CD14-positive monocyte (primary cell): ENCODE measurements around the genes POLR3B, RIC8B and CRY1.

- CAGE, long polyA plus RNA = no peak
Measured at GRCh38 chr12:104909705-104910170, 48.4 kb downstream of the SLC41A2 start.

- CAGE, long polyA plus RNA = no peak
Measured at GRCh38 chr12:104957109-104957696, 887 bp downstream of the SLC41A2 start.

- CAGE, long polyA plus RNA = no peak
Measured at GRCh38 chr12:105176771-105177300, 59.1 kb downstream of the APPL2 start.

DNA sequence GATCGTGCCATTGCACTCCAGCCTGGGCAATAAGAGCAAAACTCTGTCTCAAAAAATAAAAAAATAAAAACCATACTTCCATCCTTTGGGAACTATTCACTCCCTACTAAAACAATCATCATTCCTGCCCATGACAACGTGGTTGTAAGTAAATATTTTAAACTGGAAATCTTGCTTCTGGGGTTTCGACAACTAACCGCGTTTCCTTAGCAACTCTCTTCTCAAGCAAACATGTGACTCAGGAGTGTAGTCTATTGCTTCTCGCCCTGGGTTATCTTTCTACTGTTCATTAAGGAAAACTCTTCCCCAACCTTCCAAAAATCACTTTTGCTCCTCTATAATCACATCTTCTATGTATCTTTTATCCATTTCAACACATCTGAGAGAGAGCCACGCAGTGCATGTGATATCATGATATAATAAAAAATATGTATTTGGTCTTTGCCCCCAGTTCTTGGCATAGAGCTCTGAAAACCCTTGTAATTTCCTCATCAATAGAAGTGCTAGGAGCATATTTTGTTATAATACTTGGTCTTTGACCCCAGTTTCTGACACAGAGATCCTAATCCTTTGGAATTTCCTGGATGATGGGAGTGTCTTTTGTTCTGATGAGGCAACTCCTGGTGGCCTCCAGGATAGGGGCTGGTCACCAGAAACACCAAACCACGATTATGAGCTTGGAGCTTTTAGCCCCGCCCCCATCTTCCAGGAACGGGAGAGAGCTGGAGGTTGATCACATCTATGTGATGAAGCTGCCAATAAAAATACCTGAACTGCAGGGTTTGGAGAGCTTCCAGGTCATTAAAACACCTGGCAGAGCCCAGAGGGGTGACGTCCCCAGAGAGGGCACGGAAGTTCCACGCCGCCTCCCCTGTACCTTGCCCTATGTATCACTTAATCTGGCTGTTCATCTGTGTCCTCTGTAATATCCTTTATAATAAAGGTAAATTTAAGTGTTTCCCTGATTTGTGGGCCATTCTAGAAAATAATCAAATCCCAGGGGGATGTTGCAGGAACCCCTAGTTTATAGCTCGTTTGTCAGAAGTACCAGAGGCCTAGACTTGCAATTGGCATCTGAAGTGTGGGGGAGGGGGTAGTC is 21.5 kb downstream of the APPL2 start:
- CAGE, long polyA plus RNA = no peak

DNA sequence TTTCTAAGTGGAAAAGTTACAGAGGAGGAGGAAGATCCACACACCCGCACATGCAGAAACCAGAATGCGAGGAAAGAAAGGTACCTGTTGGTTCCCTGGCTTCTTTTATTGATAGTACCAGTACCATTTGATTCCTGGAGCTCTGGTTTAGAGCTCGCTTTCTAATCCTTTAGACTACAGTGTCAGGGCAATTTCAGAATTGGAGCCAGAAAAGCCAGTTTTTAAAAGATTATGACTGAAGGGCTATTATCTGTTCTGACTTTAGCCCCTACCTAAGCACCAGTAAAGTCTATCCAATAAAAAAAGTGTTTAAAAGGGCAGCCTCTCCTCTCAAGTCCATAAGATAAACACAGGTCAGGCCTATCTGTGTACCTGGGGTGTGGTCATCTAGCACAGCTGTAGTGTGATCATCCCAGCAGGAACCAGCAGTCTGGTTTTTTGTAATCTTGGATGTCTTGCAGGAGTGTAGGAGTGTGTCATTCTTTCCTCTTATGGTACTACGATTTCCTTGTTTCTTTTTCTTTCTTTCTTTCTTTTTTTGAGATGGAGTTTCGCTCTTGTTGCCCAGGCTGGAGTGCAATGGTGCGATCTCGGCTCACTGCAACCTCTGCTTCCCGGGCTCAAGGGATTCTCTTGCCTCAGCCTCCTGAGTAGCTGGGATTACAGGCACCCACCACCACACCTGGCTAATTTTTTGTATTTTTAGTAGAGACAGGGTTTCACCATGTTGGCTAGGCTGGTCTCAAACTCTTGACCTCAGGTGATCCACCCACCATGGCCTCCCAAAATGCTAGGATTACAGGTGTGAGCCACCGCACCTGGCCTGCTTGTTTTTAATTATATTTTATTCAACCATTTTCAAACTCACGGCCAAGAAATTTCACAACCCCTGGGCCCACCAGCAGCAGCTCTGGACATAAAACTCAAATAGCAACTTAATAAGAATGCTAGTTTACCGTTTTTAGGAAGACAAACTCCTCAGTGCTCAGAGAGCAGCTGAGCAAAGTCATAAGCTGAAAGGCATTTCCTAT is 6.4 kb downstream of the APPL2 start:
- CAGE, long polyA plus RNA = no peak

- CAGE, long polyA plus RNA = no peak
Measured at GRCh38 chr12:105466500-105467197, 136.2 kb downstream of the C12orf75 start.

DNA sequence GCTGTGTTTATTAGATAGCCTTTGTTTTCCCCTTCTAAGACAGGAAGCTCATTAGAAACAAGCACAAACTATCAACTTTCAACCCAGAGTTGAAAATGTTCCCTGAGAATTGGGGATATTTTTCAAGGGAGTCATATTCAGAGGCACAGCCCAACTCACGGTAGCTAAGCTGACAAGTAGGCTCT is 155.1 kb downstream of the C12orf75 start:
- CAGE, long polyA plus RNA = no peak

DNA sequence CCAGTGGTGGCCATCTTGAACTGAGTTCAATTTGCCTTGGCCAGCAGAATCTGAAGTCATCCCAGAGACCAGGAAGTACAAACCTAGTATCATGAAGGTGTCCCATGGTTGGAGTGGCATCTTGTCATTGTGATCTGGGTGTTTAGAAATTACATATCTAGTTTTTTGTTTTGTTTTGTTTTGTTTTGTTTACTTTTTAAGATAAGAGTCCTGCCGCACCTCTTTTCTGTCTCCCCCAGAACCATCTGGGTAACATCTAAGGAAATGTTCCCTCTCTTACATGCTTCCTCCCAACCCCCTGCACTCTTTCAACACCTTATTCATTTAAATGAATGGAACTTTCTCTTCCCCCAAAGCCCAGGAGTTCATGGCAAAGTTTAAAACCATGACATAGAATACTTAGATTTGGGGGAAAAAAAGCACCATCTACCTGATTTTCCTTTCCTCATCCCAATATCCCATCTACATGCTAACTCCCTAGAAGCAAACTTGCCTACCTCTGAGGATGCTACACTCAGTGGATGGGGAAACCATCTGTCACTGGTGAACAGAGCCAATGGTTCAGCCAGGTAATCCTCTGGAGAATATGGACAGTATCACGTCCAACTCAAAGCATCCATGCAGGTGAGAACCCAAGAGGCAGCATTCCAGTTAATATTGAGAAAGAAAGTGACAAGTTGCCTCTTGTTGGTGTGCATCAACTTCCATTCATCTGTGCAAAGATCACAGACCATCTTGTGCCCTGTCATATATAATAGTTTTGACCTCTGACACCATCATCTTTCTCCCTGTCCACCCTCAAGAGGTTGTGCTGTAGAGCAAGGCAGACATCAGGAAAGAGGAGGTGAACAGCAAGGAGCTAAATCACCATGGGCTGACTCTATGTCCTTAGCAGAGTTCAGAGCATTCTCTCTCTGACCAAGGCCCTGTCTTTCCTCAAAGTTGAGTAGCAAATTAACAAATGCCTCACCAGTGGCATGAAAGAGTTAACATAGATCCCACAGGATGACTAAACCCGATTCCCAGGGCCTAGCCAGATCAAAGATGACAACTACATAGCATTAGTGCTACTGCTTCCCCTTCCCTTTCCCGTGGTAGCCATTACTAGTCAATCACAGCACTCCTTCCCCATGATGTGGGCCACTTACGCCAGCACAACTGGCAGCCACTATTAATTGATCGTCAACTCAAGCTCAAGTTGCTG is 73.2 kb downstream of the NUAK1 start:
- CAGE, long polyA plus RNA = no peak

DNA sequence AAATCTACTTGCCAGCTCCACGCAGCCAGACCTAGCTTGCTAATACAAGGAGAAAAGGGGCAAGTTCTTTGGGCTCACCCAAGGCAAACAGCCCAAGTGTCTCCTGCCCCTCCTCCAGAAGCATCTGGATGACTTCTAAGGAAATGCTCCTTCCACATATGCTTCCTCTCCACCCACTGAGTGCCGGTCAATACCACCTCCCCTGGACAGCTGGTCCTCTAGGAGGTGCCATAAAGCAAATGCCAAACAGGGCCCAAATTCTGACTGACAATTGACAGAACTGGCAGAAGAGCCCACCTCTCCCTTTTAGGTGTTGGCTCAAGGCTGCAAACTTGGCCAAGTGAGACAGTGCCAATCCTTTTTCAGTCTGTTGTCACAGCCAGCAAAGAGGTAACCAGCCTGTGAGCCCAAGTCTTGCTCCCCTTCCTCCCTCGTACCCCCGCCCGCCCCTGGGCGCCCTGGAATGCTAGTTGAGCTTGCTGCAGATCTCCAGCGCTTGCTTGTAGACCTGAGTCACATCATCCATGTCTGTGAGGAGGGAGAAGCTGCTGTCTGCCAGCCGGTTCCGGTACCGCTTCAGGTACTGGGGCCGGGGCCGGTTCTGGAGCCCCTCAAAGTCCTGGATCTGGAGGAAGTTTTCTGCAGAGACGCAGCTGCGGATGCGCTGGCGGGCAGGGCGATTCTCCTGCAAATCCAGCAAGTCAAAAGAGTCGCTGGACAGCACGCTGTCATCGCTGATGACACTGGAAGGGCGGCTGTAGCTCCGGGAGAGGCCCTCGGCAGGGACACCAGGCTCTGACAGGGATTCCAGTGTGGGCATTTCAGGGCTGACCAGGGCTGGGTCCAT is 72.2 kb downstream of the NUAK1 start:
- CAGE, long polyA plus RNA = no peak

GRCh38 chr12:106078533-106079155 is 60.1 kb downstream of the NUAK1 start:
- CAGE, long polyA plus RNA = no peak

DNA sequence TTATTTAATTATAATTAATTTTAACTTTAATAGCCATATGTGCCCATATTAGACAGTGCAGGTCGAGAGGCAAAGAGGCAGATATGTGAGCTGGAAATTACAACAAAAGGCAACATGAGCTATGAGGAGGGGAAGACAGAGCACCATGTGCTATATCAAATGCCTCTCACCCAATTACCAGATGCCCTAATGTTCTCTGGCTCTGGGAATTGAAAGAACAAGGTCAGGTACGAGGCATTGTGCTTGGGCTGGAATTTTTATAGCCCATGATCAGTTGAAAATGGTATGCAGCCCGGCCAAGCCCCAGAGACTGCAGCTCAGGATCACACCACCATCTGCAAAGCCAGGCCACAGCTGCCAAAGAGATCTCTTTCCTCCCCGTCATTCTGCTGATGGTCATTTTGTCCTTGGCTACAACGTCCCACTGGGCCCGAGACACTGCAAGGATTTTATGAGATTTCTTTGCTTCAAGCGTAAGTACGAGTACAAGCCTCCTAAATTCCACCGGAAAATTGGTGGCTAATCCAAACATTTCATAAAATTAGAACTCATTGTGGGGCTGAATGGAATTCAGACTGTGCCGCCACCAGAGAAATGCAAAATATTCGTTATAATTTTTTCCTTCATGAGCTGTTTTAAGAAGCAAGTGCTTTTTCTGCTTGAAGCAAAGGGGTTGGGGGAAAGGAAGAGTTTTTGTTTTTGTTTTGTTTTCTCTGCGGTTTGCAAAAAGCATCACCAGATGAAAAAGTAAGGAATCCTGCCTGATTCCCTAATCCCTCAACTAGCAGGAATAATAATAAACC is 15.1 kb downstream of the NUAK1 start:
- CAGE, long polyA plus RNA = no peak

DNA sequence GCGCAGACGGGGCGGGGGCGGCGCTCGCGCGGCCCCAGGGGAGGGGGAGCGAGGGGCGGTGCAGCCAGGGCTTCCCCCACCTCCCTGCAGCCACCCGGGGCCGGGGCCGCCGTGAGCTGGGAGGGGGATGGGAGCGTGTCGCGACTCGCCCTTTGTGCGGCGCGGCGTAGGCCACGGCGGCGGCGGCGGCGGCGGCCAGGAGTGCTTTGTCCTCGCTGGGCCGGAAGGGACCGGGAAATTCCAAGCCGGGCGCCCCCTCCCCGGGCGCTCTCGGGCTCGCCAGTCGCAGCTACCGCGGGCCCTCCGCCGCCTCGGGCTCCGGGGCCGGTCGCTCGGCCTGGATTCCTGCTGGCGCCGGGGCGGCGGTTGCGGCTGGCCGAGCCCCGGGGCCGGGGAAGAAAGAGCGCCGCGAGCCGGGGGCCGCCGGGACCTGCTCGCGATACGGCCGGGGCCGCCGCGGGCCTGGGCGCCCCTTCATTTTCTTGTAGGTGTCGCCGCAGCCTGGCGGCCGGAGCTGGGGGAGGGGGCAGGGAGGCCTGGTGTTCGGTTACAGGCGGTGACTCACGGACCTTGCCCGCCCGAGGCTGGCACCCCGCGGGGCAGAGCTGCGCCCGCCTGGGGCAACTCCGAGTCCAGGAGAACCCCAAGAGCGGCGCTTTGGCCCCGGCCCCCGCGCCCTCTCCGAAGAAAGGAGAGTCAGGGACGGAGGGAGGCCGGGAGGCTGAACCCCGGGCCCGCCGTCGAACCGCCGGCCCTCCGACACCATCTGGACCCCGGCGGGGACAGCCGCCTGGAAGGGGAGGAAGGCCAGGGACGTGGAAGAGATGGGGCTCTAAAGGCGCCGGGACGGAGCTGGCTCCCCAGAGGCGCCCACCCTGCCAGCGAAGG is 512 bp upstream of the NUAK1 start:
- CAGE, long polyA plus RNA = no peak

GRCh38 chr12:106237882-106238236 is 10.0 kb downstream of the CKAP4 start:
- CAGE, long polyA plus RNA = no peak

- CAGE, long polyA plus RNA = no peak
Measured at GRCh38 chr12:106251575-106252021, 3.8 kb upstream of the CKAP4 start.

DNA sequence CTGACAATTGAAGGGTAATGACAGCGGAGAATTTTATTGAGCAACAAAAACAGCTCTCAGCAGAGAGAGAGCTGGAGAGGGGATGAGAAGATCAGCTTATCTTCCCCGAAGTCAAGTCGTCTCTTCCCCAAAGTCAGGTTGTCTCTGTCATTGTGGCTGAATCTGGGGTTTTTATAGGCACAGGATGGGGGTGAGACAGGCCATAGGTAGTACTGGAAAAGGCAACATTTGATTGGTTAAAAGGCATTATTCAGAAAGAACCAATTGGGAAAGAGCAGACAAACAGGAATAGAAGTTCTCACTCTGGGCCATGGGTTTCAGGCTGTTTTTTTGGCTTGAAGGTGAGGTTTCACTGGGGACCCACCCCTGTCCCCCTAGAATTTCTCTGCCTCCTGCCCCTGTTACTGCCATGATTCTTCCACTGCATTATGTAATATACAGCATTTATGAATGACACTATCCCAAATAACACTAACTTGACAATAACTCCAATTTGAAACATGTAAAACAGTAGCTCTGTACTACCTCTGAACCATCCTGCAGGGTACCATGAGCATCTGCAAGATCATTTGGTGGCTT is 23.0 kb upstream of the TCP11L2 start:
- CAGE, long polyA plus RNA = no peak

- CAGE, long polyA plus RNA = no peak
Measured at GRCh38 chr12:106357319-106358198, at the start of gene POLR3B. POLR3B (plus strand) TSS chr12:106357748.

- CAGE, long polyA plus RNA = no peak
Measured at GRCh38 chr12:106644847-106645573, 62.2 kb downstream of the RFX4 start.

DNA sequence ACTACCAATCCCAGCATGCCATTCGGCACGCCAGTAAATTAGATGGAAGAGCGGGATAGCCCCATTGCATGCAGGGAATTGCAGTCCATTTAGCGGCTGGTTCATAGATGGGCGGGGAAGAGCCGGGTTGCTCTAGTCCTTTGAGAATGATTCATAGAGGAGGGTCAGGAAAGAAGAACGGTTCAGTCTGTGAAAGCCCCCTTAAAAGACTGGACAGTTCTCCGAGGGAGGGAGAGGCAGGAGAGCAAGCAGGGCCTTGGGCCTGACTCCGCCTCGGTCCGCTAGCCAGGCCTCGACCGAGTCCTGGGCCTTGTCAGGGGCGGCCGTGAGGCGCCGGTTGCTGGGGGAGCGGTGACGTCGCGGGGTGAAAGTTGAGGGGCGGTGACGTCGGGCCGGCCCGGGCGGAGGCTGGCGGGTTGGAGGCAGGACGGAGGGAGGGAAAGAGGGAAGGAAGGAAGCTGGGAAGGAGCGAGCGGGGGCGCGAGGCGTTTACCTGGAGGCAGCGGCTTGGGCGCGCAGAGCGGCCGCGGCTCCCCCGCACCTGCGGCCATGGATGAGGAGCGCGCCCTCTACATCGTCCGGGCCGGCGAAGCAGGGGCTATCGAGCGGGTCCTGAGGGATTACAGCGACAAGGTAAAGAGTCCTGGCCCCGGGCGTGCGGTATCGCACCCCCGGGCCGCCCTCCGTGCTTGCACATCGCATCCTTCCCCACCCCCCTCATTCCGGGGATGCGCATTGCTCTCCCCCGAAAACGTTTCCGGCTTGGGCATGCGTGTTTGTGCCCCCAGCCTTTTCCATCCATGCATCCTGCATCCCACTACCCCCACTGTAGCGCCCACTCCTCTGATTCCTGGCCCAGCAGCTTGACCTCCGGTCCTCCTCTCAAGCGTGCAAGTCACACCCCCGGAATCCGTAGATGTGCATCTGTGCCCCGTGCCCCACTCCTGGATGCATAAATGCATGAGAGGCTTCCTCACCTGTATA is at the start of gene RIC8B:
Gene RIC8B (plus strand): TSS at position 486 of the 984 bp plus-strand sequence.
- CAGE, long polyA plus RNA = no peak

GRCh38 chr12:106833765-106834182 is 59.3 kb downstream of the RIC8B start:
- CAGE, long polyA plus RNA = no peak

GRCh38 chr12:107092670-107093734 is at the start of gene CRY1:
CRY1 (minus strand) TSS chr12:107093549.
- CAGE, long polyA plus RNA = no peak